Diencephalon (tissue), 2 donors: ENCODE measurements around a stretch of chr2.

GRCh38 chr2:120857507-120857772, 121.8 kb downstream of the GLI2 start:
- RAMPAGE, long total RNA: no peak

GRCh38 chr2:121015606-121016768, 269.0 kb downstream of the TFCP2L1 start:
- RAMPAGE, long total RNA: no peak

DNA sequence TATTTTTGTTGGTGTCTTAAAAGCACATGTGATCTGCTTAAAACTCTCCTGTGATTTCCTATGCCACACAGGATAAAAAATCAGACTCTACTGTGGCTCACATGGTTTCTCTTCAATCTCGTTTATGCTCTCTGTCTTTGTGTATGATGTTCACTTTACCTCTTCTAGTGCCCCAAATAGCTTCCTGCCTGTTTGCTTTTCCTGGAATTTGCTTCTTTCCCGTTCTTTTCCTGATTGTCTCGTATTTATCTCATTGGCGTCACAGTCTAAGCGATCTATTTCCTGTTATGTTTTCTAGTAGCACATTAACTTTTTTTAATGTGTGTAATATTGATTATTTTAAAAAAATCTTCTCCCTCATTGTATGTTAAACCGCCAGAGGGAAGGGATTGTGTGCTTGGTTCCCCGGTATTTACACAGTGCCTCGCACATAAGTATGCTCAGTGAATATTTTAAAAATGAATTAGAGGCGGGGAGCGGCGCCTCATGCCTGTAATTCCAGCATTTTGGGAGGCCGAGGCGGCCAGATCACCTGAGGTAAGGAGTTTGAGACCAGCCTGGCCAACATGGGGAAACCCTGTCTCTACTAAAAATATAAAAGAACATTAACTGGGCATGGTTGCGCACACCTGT, 820 bp downstream of the TSN start:
- RAMPAGE, long total RNA: no peak

- RAMPAGE, long total RNA: no peak
These were observed 213.7 kb downstream of the TSN start for GRCh38 chr2:121969072-121969709.

DNA sequence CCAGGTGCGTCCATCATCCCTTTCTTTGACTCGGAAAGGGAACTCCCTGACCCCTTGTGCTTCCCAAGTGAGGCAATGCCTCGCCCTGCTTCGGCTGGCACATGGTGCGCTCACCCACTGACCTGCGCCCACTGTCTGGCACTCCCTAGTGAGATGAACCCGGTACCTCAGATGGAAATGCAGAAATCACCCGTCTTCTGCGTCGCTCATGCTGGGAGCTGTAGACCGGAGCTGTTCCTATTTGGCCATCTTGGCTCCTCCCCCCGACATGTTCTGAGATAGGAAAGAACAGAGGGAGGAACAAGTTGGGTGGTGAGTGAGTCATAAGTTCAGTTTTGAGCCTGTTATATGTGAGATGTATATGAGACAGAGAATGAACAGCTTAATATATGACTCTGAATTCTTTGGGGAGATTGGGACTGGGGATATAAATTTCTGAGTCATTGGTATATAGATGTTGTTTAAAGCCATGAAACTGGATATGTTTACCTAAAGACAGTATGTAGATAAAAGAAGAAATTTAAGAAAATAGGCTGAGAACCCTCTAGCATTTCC, 596.7 kb downstream of the TSN start:
- RAMPAGE, long total RNA: no peak

- RAMPAGE, long total RNA: no peak
These were observed 408.3 kb upstream of the GYPC start for GRCh38 chr2:126247666-126248093.

DNA sequence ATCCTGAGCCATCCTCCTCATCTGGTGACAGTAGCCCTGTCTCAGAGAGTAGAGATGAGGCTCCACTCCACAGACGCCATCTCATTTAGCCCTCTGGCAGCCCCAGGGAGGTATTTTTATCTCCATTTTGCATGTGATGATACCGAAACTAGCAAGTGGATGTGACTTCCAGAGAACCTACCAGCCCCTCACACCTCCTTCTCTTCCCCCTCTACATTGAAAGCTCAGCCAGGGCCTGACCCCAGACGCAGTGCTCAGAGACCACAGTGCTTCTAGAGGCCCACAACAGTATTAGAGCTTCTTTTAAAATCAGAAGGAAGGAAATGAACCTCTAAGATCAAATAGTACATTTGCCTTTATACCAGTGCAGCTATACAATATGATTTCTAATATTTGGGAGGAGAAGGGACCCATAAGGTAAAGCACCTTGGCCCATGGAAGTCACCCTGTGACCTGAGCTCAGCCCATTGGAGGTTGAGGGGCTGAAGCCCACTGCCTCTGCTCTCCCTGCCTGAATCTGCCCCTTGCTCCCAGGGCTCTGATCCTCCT, 8.4 kb downstream of the GYPC start:
- RAMPAGE, long total RNA: no peak

DNA sequence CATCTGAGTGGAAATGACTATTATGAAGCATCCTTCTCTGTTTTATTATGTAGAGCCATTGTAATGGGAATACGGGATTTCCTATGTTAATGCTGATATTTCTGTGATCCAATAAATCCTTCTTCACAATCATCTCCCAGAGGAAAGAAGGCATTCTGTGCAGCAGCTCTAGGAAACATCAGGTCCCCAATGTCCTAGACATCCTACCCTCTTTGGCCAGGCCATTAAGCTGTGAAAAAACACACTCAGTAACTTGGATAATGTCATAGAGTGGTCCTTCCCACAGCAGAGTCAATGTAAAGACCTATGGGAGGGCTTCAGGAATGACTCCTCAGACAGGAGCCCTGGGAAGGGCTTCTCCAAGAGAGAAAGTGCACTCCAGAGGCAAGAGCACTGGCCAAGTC, 32.9 kb downstream of the GYPC start:
- RAMPAGE, long total RNA: no peak

GRCh38 chr2:127074228-127074723, 32.7 kb downstream of the BIN1 start:
- RAMPAGE, long total RNA: no peak

- RAMPAGE, long total RNA: no peak
These were observed 1.0 kb downstream of the CYP27C1 start for GRCh38 chr2:127218995-127219589.

- RAMPAGE, long total RNA: no peak
These were observed 13.1 kb upstream of the ERCC3 start for GRCh38 chr2:127306957-127307605.

DNA sequence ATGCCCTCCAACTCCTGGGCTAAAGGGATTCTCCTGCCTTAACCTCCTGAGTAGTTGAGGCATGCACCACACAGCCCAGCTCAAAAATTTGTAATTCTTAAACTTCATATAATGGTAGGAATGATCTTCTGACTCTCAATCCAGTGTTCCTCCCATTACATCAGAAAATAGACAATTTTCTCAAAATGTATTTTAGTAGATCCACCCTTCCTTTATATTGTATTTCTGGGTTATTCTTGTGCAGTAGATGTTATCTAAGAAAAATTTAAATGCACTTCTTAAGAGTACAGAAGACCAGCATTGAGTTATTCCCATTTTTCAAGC, 6.7 kb downstream of the MAP3K2 start:
- RAMPAGE, long total RNA: no peak

DNA sequence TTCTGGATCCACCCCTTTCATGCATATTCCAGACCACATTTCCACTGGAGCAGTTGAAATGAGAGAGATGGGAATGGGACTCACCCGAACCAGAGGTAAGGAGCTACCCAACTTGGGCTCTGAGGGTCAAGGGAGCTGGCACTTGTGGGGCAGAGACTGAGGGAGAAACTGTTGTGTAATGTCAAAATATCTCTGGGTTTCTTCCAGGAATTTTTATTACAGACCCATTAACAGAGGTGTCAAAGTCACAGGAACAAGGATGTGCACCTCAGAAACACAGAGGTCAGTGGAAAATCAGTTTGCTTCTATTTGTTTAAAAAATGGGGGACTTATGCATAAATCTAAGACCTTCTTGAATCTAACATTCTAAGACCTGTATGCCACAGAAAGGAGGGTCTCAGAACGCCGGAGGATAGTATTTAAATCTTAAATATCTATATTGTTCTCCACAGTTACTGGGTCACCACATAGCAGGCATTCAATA, 1.2 kb upstream of the MAP3K2 start:
- RAMPAGE, long total RNA: no peak

GRCh38 chr2:127423434-127424070, 5.3 kb downstream of the PROC start:
- RAMPAGE, long total RNA: no peak

GRCh38 chr2:127455535-127456165, 37.4 kb downstream of the PROC start:
- RAMPAGE, long total RNA: no peak

DNA sequence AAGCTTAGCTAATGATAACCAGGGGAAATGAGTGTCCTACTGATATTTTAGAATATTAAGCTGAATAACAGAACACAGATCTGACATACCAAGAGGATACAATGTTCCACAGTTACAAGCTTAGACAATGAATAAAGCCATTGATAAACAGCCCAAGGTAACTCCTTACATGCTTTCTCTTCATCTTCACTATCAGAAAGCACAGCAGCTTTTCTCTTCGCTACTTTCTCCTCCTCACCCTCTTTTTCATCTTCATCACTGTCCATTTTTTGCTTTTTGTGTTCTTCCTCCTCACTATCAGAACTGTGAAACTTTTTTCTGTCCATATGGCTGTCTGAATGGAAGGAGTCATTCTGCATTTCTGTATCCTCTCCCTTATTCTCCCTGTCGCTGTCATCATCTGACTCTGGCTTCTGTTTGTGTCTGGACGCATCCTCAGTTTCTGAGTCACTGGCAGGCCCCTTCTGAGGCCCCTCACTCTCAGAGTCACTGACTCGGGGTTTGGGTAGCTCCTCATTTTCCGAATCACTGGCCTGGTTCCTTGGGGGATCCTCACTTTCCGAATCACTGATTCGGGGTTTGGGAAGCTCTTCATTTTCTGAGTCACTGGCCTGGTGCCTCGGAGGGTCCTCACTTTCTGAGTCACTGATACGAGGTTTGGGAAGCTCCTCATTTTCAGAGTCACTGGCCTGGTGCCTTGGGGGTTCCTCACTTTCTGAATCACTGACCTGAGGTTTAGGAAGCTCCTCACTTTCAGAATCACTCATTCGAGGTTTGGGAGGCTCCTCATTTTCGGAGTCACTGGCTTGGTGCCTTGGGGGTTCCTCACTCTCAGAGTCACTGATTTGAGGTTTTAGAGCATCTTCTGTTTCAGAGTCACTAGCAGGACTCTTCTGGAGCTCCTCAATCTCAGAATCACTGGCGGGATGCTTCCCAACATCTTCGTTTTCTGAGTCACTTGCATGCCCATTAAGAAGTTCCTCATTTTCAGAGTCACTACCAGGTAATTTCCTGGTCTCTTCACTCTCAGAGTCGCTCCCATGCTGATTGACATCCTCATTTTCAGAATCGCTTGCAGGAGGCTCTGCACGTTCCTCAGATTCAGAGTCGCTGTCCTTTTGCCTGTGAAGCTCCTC, 21.4 kb downstream of the IWS1 start:
- RAMPAGE, long total RNA: no peak

DNA sequence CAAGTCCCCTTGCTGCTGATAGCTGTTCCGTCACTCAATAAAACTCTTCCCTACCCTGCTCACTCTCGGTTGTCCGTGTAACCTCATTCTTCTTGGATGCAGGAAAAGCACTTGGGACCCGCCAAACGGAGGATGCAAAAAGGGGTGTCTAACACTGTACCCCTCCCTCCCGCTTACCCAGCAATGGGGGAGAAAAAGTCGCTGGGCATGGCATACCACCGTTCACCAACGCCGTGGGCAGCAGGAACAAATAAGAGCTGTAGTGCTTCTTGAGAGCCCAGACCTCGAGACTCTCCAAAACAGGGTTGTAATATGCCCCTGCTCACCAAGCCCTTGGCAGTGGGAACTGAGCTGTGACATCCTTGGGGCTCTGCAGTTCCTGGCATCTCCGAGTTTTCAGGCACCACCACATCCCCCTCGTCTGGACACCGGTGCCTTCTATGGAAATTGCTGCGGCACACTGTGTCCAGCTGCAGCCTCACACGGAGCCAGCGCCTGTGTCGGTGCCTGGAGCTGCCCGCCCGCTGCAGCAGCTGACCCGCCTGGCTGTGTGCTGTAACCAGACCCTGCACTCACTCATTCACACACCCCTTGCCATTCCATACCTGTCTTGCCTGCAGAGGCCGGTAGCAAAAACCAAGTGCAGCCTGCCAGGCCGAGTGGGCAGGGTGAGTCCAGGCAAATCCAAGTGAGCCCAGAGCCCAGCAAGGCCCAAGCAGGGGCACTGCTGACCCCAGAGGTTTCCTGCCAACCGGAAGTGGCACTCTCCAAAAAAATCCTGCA, 11.9 kb downstream of the IWS1 start:
- RAMPAGE, long total RNA: no peak

DNA sequence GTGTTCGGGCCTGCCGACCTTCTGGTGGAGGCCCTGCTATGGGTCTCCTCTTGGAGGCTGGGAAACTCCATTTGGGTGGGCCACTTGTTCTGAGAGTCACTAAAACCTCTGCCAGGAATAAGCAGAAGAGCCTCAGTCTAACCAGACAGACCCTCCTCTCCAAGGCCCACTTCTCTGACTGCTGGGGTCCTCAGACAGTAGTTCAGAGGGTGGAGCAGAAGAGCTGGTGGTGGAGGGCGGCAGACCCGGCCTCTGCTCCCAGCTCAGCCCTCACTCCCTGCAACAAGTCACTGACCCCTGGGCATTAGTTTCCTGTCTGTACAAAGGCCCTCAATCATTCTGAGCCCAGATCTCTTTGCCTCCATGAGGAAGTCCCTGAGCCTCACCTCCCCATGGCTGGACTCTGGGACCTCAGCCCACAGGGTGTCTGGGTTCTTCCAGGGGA, 48.9 kb downstream of the MYO7B start:
- RAMPAGE, long total RNA: no peak

- RAMPAGE, long total RNA: no peak
These were observed 12.7 kb upstream of the GPR17 start for GRCh38 chr2:127633249-127633620.

DNA sequence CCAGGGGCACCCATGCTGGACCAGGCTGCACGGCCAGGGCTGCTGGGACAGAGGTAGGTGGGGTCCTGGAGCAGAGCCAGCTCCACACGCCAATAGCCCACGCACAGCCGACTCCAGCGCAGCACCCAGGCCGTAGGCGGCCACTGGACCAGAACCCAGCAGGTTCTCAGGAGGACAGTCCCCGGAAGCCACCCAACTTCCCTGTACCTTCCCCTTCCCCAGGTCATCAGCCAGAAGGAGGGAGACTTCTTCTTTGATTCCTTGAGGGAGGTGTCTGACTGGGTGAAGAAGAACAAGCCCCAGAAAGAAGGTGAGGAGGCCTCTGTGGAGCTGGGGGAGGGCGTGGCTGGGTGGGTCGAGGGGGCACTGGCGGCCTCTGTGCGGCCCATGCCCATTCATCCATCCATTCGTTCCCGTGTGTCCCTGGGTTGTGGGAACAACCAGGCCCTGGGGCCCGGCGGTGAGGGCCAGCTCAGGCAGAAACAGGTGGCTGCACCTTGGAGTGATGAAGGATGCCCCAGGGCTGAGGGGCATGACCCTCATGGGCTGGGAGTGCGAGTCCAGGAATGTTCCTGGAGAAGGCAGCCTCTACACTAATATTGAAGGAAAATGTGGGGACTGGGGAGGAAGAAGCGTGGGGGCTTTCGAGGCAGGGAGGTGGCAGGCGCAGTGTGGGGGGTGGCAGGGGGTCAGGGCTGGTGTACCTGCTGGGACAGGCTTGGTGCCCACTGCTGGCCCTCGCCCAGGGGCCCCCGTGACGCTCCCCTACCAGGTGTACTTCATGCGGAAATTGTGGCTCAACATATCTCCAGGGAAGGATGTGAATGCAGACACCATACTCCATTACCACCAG, 11.4 kb upstream of the GPR17 start:
- RAMPAGE, long total RNA: no peak